Liver (tissue), 9 donors: ENCODE measurements around a stretch of chr9.

DNA sequence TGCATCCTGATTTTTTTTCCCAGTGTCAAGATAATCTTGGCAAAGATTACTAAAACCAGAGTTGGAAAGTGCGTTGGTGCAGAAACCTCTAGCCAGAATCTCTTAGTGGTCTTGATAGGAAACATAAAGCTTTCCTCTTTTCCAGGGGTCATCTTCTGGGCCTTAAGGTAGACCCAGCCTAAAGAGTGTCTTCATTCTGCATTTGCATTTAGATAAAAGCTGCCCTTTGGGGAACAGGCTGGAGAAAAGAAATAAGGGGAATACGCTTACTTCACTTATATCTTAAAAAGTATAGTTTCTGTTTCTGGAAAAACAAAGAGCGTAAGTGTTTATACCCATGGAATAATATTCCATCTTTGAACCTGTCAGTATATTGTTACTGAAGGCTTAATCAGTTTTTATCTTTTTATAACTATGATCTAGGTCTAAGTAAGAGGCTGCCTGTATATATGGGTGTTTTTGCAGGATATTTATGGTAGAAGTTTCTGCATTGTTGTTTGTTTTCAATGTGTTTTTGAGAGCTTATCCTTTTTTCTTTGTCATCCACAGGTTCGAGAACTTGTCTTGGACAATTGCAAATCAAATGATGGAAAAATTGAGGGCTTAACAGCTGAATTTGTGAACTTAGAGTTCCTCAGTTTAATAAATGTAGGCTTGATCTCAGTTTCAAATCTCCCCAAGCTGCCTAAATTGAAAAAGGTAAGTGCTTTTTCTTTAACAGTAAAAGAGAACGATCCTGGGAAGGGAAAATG, 11.1 kb downstream of the ANP32B start:
- PRO-cap, 5 experiments: no peak in any of the 5 experiments
- RAMPAGE, long total RNA, 2 experiments: no peak in any of the 2 experiments
- RRBS: no CpG with 5 or more reads among the region's 5 CpGs

DNA sequence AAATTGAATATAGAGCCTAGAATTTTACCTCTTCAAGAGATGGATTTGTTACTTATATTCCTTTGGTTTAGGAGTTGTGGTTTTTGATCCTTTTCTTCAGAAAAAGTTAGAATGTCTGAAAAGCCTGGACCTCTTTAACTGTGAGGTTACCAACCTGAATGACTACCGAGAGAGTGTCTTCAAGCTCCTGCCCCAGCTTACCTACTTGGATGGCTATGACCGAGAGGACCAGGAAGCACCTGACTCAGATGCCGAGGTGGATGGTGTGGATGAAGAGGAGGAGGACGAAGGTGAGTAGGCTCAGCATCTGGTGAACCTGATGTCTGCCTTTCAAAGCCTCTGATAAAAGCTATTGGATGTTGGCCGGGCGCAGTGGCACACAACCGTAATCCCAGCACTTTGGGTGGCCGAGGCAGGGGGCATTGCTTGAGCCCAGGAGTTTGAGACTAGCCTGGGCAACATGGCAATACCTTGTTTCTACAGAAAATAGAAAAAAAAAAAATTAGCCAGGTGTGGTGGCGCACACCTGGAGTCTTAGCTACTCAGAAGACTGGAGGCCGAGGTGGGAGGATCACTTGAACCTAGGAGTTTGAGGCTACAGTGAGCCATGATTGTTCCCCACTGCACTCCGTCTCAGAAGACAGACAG, 21.8 kb downstream of the ANP32B start:
- PRO-cap, 5 experiments: no peak in any of the 5 experiments
- RAMPAGE, long total RNA, 2 experiments: no peak in any of the 2 experiments
- RRBS: no CpG with 5 or more reads among the region's 11 CpGs

- PRO-cap, 5 experiments: peak in 4 of 5 experiments; most common plus-strand start chr9:98083350 (in 3); most common minus-strand start chr9:98083238 (in 1)
- RAMPAGE, long total RNA, 2 experiments: no peak in any of the 2 experiments
- RRBS: no CpG with 5 or more reads among the region's 4 CpGs
These were observed 26.5 kb downstream of the NANS start for GRCh38 chr9:98082861-98083671.

DNA sequence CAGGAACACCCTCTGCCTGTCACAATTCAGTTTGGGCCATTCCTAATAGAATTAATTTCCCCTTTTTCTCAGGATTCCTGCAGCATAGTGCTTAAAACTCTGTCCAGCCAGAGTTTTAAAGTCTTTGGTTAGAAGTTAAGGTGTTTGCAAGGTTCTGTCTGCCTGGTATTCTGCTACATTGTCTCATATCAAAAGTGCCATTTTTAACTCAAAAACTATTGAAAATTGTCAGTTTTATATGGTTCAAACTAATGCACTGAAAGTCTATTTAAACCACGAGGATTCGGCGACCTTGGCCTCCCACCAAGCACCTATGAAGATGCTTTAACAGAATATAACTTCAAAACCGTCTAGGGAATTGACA, 29.0 kb downstream of the NANS start:
- PRO-cap, 5 experiments: no peak in any of the 5 experiments
- RAMPAGE, long total RNA, 2 experiments: no peak in any of the 2 experiments
- RRBS: no CpG with 5 or more reads among the region's 4 CpGs

- PRO-cap, 5 experiments: peak in 2 of 5 experiments; most common plus-strand start chr9:98108212 (in 2)
- RAMPAGE, long total RNA, 2 experiments: no peak in any of the 2 experiments
- RRBS: no CpG with 5 or more reads among the region's 1 CpG
These were observed 11.0 kb downstream of the TRIM14 start for GRCh38 chr9:98108119-98108348.

GRCh38 chr9:98172523-98173285, 19.7 kb downstream of the CORO2A start:
- PRO-cap, 5 experiments: no peak in any of the 5 experiments
- RAMPAGE, long total RNA, 2 experiments: no peak in any of the 2 experiments
- RRBS: no CpG with 5 or more reads among the region's 14 CpGs

GRCh38 chr9:98254788-98255126, 692 bp downstream of the TBC1D2 start:
- PRO-cap, 5 experiments: peak in 1 of 5 experiments; most common plus-strand start chr9:98255076 (in 1)
- RAMPAGE, long total RNA, 2 experiments: no peak in any of the 2 experiments
- RRBS: no CpG with 5 or more reads among the region's 8 CpGs

DNA sequence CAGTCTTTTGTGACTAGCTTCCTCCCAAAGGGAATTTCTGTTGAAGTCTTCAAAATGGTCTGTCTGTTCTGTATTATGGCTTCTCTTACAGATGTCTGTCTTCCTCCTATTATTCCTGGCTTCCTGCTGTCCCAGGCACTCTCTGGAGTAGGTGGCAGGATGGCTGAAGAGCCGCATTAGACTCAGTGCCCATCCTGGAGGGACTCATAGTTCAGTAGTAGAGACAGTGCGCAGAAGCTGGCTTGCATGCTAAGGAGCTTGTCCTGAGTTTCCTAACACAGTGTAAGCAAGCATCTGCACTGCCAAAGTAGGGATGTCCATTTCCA, 10.1 kb downstream of the COL15A1 start:
- PRO-cap, 5 experiments: no peak in any of the 5 experiments
- RAMPAGE, long total RNA, 2 experiments: no peak in any of the 2 experiments
- RRBS: no CpG with 5 or more reads among the region's 2 CpGs

- PRO-cap, 5 experiments: no peak in any of the 5 experiments
- RAMPAGE, long total RNA, 2 experiments: no peak in any of the 2 experiments
- RRBS: no CpG with 5 or more reads among the region's 10 CpGs
These were observed 27.4 kb downstream of the COL15A1 start for GRCh38 chr9:98971153-98971555.

DNA sequence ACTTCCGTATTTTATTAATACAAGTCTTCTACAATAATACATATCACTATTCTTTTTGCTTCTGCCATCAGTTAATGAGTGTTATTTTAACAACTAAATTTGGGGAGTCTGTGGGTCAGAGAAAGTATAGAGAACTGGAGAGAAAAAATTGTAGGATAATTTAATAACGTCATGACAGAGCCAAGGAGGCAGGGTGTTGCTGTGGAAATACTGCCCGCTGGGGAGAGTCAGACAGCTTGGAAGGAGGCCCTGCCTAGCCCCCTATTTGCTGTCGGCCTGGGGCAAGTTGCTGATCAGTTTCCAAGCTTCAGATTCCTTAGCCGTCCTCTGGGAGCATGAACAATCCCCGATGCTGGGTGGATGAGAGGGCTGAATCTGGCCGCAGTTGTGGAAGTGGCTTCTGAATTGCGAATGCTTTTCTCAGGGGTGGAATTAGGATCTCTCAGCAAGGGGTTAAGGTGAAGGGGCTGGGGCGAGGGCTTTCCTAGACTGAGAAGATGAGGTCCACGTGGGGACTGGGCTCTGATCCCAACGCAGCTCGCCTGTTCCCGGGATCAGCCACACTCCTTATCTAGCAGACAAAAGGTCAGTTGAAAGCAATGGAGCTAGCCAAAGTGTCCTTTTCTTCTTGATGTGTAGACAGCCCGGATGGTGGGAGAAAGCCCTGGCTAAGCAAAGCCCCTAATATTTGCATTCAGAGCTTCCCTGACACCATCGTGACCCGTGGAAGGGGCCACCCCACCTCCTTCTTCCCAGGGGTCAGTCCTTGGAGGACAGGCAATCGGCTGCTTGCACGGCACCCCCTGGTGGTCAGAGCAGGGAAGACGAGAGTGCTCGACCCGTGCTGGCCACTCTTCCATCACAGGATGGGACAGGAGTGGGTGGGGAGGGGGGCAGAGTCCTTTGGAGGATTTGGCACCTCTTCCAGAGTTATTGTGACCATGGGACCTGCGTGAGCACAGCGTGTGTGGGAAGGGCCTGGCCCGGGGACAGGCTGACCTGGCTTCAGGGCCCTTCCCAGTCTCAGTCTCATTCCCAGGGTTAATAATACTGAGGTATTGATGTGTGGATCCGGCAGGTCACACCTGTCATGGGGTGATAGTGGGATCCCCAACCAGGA, 54.9 kb downstream of the COL15A1 start:
- PRO-cap, 5 experiments: peak in 1 of 5 experiments; most common plus-strand start position 1,058 of the sequence (in 1)
- RAMPAGE, long total RNA, 2 experiments: no peak in any of the 2 experiments
- RRBS: 21% methylated on average over 4 of the region's 25 CpGs

DNA sequence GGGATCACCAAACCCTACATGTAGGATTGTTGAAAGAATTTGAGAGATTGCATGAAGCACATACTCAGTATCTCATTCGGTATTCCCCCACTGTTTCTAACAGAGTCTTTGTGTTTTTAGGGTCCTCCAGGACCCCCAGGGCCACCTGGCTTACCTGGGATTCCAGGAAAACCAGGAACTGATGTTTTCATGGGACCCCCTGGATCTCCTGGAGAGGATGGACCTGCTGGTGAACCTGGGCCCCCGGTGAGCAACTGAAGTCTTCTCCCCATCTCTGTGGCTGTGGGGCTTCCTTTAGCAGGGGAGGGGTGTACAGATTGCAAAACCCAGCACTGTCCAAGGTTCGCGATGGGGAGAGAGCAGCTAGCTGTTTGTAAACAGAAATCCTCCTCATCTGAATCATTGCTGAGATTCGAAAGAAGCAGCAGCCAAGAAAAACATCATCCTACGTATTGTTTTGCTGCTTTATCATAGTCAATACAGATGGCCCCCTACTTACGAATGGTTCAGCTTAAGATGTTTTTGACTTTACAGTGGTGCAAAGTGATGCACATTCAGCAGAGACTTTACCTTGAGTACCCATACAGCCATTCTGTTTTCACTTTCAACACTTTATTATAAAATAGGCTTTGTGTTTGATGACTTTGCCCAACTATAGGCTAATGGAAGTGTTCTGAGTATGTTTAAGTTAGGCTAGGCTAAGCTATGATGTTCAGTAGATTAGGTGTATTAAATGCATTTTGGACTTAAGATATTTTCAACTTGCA, 80.0 kb upstream of the TGFBR1 start:
- PRO-cap, 5 experiments: no peak in any of the 5 experiments
- RAMPAGE, long total RNA, 2 experiments: no peak in any of the 2 experiments
- RRBS: no CpG with 5 or more reads among the region's 7 CpGs

DNA sequence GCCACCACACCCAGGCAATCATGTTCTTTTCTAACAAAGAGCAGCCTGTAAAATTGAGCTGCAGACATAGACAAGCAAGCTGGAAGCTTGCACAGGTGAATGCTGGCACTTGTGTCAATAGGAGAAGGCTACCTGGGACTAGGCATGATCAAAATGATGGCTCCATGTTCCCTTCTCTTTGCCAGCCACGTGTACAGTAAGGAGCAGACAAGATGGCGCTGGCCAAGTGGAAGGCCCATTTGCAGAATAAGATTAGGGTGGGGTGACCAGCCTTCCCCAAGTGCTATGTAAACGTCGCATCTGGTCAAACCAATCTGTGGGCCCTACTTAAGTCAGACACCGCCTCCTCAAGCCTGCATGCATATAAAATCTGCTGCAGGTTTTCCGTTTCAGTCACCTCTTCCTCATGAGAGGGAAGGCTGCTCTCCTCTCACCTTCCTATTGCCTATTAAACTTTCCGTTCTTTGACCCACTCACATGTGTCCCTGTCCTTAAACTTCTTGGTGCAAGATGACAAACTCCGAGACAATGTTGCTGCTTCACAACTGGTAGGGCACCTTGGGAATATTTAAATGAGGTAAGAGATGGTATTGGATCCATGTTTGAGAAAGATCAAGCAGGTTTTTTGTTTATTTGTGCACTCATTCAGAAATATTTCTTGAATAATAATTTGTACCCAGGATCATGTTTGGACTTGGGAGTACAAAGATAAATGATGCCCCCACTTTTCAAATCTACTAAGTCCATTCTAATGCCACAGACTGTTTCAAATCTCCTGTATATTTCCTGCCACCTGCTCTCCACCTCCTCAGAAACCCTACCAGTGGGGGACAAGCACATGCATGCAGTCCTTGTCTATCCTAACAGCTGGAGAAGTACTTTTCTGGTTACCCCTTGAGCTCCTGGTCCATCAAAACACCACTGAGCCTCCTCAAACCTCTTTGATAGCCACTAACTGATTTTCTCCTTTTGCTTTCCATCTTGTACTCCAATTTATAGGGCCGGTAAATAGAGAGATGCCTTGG, 30.6 kb upstream of the TGFBR1 start:
- PRO-cap, 5 experiments: no peak in any of the 5 experiments
- RAMPAGE, long total RNA, 2 experiments: no peak in any of the 2 experiments
- RRBS: no CpG with 5 or more reads among the region's 9 CpGs

DNA sequence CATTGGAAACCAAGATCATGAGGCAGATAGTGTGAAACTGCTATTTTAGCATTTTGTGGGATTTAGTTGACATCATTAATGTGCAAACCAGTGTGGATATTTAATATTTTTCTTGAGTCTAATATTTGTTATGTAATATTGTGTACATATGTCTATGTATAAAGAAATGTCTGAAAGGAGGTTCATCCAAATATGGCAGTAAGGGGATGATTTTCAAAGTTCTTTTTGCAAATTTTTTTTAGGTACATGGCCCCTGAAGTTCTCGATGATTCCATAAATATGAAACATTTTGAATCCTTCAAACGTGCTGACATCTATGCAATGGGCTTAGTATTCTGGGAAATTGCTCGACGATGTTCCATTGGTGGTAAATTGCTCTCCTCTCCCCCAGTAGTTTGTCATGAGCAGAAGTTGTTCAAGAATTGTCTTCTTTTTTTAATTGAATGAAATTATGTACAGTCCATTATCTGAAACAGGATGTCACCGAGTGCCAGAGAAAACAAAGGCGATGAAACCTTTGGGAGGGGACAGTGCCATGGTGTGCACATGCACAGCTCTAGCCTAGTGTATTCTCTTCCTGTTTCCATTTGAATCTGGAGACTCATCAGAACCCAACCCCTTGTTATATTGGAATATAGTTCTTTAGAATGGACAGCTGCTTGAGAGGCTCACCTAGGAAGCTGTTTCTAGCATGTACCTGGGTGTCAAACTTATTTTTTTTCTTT, 41.5 kb downstream of the TGFBR1 start:
- PRO-cap, 5 experiments: no peak in any of the 5 experiments
- RAMPAGE, long total RNA, 2 experiments: no peak in any of the 2 experiments
- RRBS: no CpG with 5 or more reads among the region's 6 CpGs

- PRO-cap, 5 experiments: no peak in any of the 5 experiments
- RAMPAGE, long total RNA, 2 experiments: no peak in any of the 2 experiments
- RRBS: no CpG with 5 or more reads among the region's 4 CpGs
These were observed 45.9 kb downstream of the TGFBR1 start for GRCh38 chr9:99150672-99151409.

DNA sequence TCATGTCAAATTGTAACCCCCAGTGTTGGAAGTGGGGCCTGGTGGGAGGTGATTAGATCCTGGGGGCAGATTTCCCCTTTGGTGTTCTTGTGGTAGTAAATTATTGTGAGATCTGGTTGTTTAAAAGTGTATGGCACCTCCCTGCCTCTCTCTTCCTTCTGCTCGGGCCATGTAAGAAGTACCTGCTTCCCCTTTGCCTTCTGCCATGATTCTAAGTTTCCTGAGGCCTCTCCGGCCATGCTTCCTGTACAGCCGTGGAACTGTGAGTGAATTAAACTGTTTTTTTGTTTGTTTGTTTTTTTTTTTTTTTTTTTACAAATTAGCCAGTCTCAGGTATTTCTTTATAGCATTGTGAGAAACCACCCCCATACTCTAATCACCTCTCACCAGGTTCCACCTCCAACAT, 14.2 kb downstream of the SEC61B start:
- PRO-cap, 5 experiments: no peak in any of the 5 experiments
- RAMPAGE, long total RNA, 2 experiments: no peak in any of the 2 experiments
- RRBS: no CpG with 5 or more reads among the region's 3 CpGs

DNA sequence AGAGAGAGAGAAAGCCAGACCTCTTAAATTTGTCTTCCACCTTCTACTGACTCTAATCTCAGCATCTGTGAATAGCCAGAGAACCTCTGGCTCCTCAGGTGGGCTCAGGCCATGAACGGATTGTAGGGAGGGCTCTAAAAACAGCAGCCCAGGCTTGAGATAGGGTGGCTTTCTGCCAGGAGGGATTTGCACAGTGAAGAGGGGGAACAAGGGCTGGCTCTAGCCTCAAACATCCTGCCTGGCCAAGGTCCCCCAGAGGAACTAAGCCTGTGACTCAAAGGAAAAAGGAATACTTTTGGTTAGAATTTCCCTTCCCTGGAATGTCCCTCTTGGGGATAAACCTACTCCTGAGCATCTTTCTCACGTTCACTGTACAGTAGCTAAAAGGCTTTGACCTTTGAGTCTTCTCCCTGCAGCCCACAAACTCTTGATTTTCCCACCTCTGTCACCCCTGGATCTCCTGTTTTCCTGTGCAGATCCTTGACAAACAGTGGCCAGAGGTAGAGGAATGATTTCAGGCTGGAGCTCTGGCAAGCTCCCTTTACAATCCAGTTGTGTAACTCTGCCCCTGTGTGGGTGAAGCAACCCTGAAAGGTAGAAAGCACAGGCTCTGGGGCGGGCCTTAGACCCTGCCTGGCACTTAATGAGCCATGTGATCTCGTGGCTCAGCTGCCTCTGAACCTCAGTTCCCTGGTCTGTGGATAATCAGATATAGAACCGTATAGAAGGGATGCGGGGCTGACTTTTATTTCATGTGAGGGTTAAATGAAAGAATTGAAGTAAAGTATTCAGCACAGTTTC, 17.4 kb downstream of the SEC61B start:
- PRO-cap, 5 experiments: peak in 3 of 5 experiments; most common minus-strand start position 492 of the sequence (in 1)
- RAMPAGE, long total RNA, 2 experiments: no peak in any of the 2 experiments
- RRBS: no CpG with 5 or more reads among the region's 6 CpGs

GRCh38 chr9:99905762-99906293, 626 bp upstream of the STX17 start:
- PRO-cap, 5 experiments: no peak in any of the 5 experiments
- RAMPAGE, long total RNA, 2 experiments: no peak in any of the 2 experiments
- RRBS: no CpG with 5 or more reads among the region's 5 CpGs

GRCh38 chr9:99998420-99999390, 92.3 kb downstream of the STX17 start:
- PRO-cap, 5 experiments: no peak in any of the 5 experiments
- RAMPAGE, long total RNA, 2 experiments: no peak in any of the 2 experiments
- RRBS: 97% methylated on average over 6 of the region's 43 CpGs

- PRO-cap, 5 experiments: no peak in any of the 5 experiments
- RAMPAGE, long total RNA, 2 experiments: no peak in any of the 2 experiments
- RRBS: no CpG with 5 or more reads among the region's 4 CpGs
These were observed 45.2 kb downstream of the INVS start for GRCh38 chr9:100144319-100144576.

GRCh38 chr9:100145057-100145533, 46.1 kb downstream of the INVS start:
- PRO-cap, 5 experiments: no peak in any of the 5 experiments
- RAMPAGE, long total RNA, 2 experiments: no peak in any of the 2 experiments
- RRBS: no CpG with 5 or more reads among the region's 6 CpGs